Gastroesophageal sphincter (tissue), 4 donors: ENCODE data around the gene DPM2.

DNA sequence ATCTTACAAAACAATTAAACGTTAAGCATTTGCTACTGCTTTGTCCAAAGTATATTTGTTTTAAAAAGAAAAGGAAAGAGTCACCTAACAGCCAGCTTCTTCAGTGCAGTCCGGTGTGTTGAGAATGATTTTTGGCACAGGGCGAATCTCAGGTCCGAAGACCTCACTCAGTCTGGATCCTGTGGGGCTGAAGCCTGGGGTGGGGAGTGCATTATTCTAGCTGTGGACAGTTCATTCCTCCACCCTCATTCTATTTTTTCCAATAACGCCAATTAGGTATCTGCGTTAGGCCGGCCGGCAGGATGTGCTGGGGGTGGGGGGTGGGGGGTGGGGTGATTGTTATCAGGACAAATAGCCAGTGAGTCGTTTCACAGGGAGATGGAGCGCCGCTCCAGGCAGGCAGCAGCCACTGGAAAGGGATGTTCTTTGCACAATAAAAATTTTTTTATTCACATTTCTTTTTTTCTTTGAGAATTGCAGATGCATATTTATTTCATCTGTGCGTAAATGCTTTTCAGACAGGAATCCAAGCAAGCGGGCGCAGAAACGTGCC is 3.9 kb downstream of the LMX1B start:
- PRO-cap, result no peak
- RAMPAGE, long total RNA, 4 experiments, result no peak in any of the 4 experiments

DNA sequence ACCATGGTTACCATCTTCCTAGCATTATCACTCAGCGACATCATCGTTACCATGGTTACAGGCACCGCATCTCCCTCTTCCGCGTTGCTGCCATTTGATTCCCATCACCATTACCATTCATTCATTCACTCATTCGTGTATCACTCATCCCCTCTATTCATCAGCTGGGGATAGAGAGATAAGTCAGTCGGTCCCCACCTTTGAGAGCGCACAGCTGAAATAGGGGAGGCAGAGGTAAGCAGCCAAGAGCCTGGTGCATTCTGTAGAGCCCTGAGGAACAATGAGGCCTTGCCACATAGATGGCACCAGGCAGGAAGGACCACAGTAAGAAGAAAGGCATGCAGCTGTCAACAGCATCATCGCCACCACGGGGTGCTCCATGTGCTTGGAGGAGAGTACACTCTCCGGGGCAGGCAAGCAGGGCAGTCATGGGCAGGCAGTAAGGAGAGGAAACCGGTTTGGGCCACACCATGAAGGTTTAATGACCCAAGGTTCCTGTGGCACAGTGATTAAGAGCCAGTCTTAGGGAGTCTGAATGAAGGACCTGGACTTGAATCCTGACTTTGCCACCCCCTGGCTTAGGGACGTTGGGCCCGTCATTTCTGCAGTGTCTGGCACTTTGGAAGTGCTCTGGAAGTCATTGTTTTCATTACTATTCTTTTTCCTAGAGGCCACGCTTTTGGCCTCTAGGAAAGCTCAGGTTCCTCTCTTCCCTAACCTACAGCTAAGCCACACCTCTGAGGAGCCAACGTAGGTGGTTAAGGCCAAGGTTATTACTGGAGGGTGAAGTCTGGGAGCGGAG is 80.7 kb upstream of the ZBTB43 start:
- PRO-cap, result no peak
- RAMPAGE, long total RNA, 4 experiments, result no peak in any of the 4 experiments

DNA sequence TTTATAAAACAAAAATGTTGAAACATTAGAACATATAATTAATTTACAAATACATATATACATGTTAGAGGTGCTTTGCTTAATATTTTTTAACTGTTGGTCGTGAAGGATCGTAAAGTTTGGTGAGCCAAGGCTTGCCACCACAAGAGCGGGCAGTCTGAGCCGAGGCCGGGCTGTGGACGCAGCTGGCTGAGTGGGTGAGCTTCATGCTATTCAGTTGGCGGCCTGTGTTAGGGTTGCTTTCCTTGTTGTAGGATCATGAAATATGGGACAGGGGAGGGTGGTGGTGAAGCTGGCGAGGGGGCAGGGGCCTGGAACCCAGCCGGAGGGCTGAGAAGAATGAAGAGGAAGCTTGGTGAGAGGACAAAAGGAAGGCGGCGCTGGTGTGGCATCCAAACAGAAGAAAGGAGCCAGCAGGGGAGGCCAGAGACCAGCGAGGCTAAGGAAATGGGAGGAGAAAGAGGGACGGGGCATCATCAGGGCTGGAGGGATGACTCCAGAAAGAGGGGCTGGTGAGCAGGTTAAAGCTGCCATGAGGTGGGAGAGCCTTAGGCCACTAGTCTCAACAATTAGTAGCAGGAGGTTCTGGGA is 18.3 kb downstream of the RALGPS1 start:
- PRO-cap, result no peak
- RAMPAGE, long total RNA, 4 experiments, result no peak in any of the 4 experiments

DNA sequence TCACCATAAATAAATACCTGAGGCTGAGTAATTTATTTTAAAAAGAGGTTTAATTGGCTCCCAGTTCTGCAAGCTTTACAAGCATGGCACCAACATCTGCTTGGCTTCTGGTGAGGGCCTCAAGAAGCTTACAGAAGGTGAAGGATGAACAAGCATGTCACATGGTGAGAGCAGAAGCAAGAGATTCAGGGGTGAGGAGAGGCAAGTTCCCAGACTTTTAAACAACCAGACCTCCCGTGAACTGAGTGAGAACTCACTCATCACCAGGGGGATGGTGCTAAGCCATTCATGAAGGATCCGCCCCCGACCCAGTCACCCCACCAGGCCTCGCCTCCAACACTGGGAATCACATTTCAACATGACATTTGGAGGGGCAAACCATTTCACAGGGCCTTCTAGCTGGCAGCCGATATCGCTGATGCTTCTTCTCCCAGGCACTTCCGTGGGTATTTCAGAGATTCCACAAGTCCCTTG is 60.5 kb upstream of the ANGPTL2 start:
- PRO-cap, result no peak
- RAMPAGE, long total RNA, 4 experiments, result no peak in any of the 4 experiments

- PRO-cap, result no peak
- RAMPAGE, long total RNA, 4 experiments, result no peak in any of the 4 experiments
These were observed 61.7 kb upstream of the ANGPTL2 start for GRCh38 chr9:127183997-127184643.

- PRO-cap, result no peak
- RAMPAGE, long total RNA, 4 experiments, result no peak in any of the 4 experiments
These were observed 888 bp upstream of the GARNL3 start for GRCh38 chr9:127263688-127264084.

GRCh38 chr9:127307602-127308326 is 43.2 kb downstream of the GARNL3 start:
- PRO-cap, result no peak
- RAMPAGE, long total RNA, 4 experiments, result no peak in any of the 4 experiments

DNA sequence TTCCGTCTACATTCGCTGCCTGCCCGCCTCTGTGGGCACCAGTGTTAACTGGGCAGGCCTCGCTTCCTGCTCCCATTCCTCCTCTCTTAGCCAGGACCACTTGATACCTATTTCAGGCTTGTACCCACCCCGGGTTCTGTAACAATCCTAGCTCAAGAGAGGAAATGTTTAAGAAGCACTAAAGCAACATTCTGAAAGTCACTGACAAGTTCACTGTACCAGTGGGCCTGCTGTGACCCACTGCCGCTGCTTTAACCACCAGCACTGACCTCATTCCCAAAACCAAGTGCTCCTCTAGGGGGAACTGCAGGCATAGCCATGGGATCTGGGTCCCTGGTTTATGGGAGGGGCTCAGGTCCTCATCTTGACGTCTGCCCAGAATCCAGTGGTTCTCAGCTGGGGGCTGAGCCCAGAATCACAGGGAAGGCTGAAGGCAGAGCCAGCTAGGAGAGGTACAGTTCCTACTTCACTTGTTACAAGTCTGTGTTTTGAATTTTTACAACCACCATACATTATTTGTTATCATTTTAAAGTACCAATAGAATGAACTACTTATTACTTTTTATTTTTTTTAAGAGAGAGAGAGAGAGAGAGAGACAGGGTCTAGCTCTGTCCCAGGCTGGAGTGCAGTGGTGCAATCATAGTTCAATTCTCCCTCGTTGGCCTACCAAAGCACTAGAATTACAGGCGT is 36.1 kb upstream of the SLC2A8 start:
- PRO-cap, result no peak
- RAMPAGE, long total RNA, 4 experiments, result no peak in any of the 4 experiments

GRCh38 chr9:127572858-127573419 is 4.1 kb upstream of the NIBAN2 start:
- PRO-cap, result no peak
- RAMPAGE, long total RNA, 4 experiments, result no peak in any of the 4 experiments

DNA sequence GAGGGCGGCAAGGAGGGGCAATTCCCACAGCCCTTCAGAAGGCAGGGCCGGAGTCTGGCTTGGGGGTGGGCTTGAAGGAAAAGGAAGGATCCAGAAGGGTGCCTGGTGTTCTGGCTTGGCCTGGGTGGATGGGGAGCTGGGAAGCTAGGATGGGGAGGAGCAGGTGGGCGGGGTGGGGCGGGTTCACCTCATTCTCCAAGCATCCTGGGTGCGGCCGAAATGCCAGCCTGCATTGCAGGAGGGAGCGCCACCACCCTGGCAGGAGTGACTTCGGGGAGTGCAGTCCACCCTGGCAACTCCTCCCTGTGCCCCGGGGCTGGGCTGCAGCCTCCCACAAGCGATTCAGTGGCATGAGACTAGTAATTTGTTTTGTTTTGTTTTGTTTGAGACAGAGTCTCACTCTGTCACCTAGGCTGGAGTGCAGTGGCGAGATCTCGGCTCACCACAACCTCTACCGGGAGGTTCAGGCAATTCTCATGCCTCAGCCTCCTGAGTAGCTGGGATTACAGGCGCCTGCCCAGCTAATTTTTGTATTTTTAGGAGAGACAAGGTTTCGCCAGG is 5.5 kb downstream of the TTC16 start:
- PRO-cap, result no peak
- RAMPAGE, long total RNA, 4 experiments, result no peak in any of the 4 experiments

GRCh38 chr9:127767806-127768639 is 10.4 kb downstream of the SH2D3C start:
- PRO-cap, result no peak
- RAMPAGE, long total RNA, 4 experiments, result no peak in any of the 4 experiments

DNA sequence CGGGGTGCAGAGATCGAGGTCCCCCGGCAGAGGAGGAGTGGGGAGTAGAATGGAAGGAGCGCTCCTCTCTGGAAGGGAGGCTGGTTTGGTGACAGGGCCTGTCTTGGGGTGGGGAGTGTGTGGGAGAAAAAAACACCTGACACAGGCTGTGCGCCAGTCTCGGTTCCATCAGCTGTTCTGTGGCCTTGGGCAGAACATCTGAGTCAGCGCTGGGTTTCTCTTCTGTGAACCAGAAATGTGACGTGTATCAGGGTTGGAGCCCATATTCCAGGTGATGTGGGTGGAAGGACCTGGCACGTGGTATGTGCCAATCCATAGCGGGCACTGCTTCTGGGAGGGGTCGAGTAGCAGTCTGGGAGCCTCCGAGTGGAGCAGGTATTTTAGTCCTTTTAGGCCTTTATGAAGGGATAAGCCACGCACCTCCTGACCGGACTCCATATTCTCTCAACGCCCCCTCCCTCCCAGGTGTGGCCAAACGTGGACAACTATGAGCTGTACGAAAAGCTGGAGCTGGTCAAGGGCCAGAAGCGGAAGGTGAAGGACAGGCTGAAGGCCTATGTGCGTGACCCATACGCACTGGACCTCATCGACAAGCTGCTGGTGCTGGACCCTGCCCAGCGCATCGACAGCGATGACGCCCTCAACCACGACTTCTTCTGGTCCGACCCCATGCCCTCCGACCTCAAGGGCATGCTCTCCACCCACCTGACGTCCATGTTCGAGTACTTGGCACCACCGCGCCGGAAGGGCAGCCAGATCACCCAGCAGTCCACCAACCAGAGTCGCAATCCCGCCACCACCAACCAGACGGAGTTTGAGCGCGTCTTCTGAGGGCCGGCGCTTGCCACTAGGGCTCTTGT is 3.1 kb downstream of the CDK9 start:
- PRO-cap, result no peak
- RAMPAGE, long total RNA, 4 experiments, result no peak in any of the 4 experiments

DNA sequence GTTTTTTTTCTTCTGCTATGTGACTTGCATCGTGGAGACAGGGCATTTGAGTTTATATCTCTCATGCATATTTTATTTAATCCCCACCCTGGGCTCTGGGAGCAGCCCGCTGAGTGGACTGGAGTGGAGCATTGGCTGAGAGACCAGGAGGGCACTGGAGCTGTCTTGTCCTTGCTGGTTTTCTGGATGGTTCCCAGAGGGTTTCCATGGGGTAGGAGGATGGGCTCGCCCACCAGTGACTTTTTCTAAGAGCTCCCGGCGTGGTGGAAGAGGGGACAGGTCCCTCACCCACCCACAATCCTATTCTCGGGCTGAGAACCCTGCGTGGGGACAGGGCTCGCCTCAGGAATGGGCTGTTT is 3.7 kb downstream of the CDK9 start:
- PRO-cap, result no peak
- RAMPAGE, long total RNA, 4 experiments, result no peak in any of the 4 experiments

DNA sequence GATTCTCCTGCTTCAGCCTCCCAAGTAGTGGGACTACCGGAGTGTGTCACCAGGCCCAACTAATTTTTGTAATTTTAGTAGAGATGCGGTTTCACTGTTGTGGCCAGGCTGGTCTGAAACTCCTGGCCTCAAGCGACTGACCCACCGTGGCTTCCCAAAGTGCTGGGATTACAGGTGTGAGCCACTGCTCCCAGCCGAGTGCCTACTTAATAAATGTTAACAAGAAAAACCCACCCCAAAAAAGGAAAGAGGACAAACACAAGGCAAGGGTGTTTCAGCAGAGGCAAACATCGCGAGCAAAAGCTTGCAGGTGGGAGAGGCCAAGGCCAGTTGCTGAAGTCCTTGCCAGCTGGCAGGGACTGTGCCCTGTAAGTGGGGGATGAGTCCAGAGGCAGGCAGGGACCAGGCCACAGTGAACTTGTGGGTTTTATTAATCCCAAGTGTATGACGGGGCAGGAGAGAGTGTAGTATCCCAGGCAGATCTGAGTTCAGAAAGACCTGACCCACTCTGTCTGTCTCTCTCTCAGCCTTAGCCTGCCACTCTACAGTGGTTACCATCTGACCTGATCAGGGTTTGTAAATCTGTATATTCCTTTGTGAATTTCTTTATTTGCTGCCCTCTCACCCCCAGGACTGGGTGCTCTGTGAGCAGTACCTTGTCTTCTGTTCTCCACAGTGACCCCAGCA is 6.3 kb upstream of the FPGS start:
- PRO-cap, result no peak
- RAMPAGE, long total RNA, 4 experiments, result no peak in any of the 4 experiments

DNA sequence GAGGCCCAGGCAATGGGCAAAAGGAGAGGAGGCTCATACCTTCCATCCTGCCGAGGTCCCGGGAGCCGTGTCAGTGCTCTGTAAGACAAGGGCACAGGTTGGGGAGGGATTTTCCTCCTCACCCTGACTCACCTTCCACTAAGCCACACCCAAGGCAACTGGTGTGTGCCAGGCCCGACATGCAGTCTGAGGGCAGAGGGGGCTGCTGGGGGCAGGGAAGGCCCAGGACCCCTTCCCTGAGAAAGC is 3.0 kb downstream of the AK1 start:
- PRO-cap, result no peak
- RAMPAGE, long total RNA, 4 experiments, result no peak in any of the 4 experiments

DNA sequence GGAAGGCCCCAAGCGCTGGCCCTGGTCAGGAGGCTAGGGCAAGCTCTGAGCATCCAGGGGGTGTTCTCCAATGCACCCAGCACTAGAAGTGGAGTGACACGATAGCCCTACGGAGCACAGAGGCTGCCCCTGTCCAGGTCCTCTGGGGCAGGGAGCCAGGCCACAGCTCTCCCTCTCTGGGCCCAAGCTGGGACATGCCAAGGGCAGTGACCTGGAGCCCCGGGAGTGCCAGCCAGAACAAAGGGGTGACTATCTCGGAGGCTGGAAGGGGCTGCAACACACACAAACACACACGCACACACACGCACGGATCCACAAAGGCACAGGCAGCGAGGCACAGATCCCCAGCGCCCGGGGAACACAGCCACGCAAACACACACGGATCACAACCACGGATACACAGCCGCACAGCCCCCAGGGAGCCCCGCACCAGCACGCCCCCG is 342 bp downstream of the AK1 start:
- PRO-cap, result bidirectional peak, plus-strand start at position 347 of the sequence, minus-strand start at position 84 of the sequence
- RAMPAGE, long total RNA, 4 experiments, result no peak in any of the 4 experiments

DNA sequence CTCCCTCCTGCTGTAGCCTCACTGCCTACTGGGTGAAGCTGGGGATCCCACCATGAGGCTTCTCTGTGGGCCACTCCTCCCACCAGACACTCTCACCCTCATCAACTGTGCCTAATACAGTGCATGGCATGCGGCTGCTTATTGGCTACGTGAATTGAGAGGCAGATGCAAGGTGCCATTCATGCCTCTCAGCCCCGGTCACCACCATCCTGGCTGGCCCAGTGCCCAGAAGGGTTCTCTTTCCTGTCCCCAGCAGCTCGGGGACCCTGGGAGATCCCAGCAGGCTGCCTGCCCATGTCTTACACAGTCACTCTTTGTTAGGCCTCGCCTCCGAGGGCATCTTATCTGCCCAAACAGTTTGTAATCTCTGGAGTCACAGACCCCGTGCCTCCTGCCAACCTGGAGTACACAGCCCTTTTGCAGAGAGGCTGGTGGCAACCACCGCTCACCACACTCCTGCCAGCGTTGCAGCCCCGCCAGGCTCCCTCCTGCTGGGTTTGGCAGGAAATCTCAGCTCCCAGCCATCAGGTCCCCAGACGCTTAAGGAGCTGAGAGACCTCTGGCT is 6.9 kb upstream of the AK1 start:
- PRO-cap, result unidirectional peak, minus-strand start at position 313 of the sequence
- RAMPAGE, long total RNA, 4 experiments, result no peak in any of the 4 experiments

DNA sequence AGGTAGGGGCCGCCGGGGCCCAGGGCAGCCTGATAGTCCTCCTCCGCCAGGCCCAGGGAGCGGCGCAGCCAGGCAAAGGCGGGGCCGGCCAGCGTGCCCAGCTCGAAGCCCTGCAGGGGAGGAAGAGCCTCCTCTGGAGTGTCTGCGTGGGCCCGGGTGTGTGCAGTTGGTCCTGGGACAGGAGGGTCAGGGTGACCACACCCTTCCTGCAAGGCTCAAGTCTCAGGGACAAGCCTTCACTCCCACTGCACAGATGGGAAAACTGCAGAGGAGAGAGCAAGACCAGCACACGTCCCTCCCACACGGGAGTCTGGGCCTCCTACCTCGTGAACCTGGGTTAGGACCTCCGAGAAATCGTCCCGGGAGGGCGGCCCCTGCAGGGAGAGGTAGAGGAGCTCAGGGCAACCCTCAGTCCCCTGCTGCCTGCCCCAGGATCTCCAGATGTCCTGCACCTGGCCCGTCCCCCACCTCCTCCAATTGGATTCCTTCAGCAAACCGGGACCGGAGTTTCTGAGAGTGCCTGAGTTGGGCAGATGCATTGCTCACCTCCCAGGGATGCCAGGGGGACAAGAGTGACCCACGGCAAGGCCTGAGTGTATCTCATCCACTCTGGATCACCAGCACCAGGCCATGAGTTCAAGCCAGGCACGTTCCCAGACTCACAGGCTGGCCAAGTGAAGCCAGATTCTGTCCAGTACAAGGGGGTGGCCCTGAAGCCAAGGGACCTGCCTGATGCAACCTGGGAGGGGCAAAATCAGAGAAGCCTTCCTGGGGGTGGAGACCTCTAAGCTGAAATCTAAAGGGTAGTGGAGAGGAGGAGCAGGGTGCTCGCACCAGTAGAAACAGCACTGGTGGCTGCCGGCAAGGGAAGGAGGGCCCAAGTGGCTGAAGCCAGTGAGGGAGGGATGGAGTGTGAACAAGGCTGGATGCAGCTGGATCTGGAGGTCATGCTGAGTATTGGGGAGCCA is 2.2 kb downstream of the PIP5KL1 start:
- PRO-cap, result no peak
- RAMPAGE, long total RNA, 4 experiments, result no peak in any of the 4 experiments

- PRO-cap, result bidirectional peak, plus-strand start at chr9:127937979, minus-strand start at chr9:127937853
- RAMPAGE, long total RNA, 4 experiments, result start-site peak on the minus strand in 2 of 4 experiments, at chr9:127937830-127937882 at its widest, 32 to 329 reads per replicate
These were observed at the start of gene DPM2 for GRCh38 chr9:127937717-127938181. Gene DPM2 (minus strand): TSS chr9:127937854.

- PRO-cap, result no peak
- RAMPAGE, long total RNA, 4 experiments, result no peak in any of the 4 experiments
These were observed 21.4 kb downstream of the EEIG1 start for GRCh38 chr9:127959265-127959919.